T-cell (primary cell): ENCODE measurements around the genes MYL4, KPNB1, SP2 and PNPO.

GRCh38 chr17:47208732-47210010 is at the start of gene MYL4:
TSS of gene MYL4 (plus strand) at chr17:47209348.
- PRO-cap, 7 experiments, result no peak in any of the 7 experiments

DNA sequence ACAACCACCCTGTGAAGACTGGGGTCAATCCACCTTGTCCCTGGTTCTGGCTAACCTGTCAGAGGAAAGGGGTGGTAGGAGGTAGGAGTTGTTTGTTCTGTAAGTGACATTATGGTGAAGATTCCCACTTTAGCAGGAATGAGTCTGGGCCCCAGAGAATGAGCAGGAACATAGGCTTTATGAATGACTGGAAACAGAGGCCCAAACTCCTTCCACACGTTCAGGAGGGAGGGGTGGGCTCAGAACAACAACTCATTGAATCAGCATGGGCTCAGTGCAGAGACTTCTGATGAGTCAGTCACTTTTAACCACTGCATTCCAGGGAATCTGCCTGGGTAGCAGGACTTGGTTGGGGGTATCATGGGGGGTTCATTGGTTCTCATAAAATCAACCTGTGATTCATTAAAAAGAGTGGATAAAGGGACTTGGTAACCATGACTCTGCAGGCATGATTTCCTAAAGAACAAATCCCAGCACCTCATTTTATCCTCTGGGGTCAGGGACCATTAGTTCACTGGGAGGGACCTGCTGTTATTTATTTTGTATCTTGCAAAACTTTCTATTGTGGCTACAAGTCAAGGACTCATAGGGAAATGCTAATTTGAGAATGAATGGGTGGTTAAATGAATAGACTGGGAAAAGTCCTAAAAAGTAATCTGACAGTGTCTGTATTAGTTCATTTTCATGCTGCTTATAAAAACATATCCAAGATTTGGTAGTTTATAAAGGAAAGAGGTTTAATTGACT is 13.7 kb downstream of the ITGB3 start:
- PRO-cap, 7 experiments, result no peak in any of the 7 experiments

DNA sequence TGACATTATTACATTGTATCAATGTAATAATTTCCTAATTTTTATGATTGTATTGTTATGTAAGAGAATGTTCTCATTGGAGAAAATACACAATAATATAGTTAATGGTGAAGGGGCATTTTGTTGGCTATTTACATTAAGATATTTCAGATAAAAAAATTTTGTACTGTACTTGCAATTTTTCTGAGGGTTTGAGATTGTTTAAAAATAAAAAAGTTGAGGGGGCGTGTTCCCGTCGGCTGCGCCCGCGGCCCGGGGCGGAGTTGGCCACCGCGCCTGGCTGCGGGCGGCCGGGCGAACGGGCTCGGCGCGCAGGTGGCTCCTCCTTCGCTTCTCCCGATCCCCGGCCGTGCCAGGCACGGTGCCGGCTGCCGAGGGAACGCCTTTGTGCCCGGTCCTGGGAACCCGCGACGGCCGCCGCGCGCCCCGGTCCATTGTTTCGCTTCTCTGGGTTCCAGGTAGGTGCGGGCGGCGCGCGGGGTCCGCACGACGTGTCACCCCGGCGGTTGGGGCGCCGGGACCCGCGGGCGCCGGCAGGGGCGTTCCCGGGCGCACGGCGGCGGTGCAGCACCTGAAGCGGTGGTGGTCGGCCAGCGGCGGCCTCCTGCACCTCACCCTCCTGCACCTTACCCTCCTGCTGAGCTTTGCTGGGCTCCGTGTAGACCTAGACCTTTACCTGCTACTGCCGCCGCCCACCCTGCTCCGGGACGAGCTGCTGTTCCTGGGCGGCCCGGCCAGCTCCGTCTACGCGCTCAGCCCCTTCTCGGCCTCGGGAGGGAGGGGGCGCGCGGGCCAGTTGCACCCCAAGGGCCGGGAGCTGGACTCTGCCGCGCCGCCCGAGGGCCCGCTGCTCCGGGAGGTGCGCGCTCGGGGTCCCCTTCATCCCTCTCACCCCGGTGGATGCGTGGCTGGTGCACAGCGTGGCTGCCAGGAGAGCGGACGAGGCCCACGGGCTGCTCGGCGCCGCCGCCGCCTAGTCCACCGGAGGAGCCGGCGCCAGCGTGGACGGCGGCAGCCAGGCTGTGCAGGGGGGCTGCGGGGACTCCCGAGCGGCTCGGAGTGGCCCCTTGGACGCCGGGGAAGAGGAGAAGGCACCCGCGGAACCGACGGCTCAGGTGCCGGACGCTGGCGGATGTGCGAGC is 99.8 kb downstream of the EFCAB13 start:
- PRO-cap, 7 experiments, result no peak in any of the 7 experiments

DNA sequence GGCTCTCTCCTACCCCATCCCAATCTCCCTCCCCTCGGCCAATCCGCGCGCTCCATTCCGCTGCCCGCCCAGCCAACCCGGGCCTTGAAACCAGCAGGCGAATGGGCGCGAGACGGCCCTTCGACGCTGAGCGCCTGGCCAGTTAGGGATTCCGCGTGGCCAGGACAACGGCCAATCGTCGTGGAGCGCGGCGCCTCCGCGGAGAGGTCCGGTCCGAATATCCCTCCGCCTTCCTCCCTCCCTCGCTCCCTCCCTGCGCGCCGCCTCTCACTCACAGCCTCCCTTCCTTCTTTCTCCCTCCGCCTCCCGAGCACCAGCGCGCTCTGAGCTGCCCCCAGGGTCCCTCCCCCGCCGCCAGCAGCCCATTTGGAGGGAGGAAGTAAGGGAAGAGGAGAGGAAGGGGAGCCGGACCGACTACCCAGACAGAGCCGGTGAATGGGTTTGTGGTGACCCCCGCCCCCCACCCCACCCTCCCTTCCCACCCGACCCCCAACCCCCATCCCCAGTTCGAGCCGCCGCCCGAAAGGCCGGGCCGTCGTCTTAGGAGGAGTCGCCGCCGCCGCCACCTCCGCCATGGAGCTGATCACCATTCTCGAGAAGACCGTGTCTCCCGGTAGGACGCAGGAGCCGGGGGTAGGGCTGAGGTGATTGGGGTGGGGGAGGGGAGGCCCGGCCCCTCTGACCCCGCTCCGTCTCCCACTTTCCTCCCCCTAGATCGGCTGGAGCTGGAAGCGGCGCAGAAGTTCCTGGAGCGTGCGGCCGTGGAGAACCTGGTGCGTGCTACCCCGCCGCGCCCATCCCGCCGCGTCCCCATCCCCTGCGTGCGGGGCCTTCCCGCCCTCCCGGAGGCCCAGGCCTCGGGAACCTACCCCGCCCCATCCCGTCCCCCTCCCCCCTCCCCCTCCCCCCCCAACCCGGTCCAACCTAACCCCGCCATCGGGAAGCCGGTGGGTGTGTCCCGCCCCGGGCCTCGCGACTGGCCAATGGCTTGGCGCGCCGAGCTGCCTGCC is at the start of gene KPNB1:
Gene KPNB1, plus strand, starts transcription at position 248 of the 1,010 bp plus-strand sequence.
- PRO-cap, 7 experiments, result peak in 7 of 7 experiments; most common plus-strand start position 366 of the sequence (in 6); most common minus-strand start position 823 of the sequence (in 2)

DNA sequence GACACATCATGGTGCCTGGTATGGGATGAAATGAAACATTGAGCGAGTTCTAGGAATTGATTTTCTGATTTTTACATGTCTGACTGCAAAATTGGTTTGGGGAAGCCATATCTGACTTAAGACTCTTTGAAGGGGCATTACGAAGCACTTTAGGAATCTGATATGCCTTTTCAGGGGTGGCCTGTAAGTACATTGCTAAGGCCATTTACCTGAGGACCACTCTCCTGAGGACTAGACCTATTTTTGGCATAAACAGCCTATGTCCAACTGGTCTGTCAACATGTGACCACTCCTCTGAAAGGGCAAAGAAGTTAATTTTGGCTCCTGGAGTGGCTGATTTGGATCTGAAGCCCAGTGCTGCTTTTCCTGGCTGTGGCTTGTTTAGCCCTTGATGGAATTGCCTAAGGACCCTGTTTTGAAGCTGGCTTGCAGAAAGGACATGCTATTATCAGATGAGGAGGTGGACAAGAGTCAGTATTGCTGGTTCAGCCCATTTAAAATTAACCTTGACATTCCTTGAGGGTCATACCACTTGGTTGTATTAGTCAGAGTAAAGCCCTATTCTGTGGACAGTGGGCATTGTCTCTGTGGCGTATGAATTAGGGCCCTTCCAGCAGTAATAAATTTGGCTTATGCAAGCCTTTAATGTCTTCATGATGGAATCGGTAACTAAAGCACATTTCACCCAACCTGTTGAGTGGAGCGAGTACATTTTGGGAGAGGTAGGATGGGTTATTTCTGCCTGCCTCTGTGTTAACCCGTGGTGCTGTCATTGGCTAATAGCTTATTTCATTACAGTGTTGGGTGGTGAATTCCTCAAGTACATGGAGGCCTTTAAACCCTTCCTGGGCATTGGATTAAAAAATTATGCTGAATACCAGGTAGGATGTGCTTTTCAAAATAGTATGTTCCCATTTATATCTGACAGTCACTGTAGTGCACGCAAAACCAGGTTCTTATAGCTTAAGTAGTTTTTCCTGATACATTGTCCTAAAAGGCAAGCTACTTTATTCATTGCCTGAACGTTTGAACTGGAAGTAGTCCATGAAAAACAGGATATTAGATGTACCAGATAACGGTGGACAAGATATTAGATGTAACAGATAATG is 18.0 kb upstream of the TBKBP1 start:
- PRO-cap, 7 experiments, result no peak in any of the 7 experiments

DNA sequence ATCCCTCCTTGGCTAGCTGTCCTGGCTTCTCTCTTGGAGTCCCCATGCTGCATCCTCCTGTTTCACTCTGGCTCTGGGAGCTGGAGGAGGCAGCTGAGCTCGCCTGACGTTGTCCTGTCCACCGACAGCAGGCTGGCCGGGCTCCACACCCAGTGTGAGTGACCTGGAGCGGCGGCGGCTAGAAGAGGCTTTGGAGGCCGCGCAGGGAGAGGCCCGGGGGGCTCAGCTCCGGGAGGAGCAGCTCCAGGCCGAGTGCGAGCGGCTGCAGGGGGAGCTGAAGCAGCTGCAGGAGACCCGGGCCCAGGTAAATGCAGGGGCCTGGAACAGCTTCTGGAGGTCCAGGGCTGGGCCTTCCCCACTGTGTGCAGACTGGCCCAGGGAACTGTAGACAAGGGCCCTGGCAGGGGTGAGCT is 5.2 kb downstream of the TBKBP1 start:
- PRO-cap, 7 experiments, result no peak in any of the 7 experiments

DNA sequence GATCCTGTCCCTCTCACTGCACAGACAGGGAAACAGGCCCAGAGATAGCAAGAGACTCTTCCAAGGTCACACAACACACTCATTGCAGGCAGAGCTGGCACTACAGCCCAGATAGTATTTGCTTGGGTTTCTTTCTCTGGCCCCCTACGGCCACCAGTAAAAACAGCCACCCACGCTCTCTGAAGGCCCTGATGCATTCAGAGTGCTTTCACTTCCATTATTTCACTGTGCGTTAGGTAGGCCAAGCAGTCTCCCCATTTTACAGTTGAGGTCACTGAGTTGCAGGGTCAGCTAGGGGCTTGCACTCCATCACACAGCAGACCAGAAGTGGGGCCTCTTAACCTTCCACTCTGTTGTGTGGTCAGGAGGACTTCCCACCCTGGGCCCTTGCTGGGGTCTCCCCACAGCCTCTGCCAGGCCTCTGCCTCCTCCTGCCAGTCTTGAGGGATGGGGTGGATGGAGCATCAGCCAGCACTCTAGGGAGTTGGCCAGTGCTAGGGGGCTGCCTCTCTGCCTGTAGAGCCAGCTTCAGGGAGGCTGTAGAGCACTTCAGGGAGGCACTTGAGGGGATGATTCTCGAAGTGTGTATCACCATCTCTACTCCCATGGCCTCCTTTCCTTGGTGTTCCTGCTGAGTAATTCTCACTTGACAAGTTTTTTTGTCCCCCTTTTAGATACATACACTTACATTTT is 2.6 kb downstream of the TBX21 start:
- PRO-cap, 7 experiments, result no peak in any of the 7 experiments

DNA sequence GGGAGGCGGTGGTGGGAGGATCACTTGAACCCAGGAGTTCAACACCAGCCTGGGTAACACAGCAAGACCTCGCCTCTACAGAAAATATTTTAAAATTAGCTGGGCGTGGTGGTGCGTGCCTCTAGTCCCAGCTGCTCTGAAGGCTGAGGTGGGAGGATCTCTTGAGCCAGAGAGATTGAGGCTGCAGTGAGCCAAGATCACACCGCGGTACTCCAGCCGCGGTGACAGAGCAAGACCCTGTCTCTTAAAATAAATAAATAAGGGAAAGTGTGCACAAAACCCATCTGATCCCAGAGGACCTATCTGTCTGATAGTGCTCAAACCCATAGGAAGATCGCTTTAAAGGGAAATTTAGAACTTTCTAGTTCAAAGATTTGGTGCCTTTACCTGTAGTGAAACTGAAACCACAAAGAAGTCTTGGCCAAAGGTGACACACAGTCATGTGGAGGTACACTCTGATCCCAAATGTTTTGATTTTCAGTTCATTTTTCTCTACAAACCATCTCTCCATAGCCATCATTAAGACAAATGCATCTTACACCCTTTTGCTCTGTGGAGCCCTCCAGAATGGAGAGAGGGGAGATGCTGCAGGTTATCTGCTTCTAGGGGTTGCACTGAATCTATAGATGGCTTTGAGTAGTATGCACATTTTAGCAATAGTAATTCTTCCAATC is 782 bp upstream of the SCRN2 start:
- PRO-cap, 7 experiments, result no peak in any of the 7 experiments

DNA sequence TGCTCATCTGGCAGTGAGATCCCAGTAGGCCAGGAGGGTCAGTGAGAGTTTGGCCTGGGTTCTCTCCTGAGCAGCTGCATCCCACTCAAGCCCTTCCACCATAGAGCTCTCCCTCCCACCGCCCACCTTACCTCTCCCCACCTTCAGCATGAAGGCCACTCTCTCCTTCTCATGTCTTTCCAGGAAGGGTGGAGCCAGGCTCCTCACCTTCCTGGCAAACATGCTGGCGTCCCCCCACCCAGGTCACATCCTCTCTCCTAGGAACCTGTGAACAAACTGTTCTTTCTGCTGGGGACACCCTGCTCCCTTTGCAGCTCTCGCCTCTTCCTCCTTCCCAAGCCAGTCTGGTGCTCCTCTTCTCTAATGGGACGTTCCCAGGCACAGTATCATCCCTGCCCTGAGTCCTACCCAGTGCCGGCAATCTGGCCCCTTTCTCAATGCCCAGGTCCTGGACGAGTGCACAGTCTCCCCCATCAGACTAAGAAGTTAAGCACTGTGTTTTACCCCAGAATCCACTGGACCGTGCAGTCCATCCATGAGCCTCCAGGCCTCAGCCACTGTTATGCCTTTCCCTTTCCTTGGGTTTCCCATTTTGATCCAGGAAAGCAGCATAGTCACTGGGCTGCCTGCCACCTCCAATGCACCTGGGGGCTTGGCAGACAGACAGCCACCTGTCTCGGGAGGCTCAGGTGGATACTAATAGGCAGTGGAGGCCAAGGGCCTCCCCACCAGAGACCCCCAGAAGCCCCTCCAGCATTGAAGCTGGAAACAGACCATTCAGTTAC is 12.7 kb upstream of the SP2 start:
- PRO-cap, 7 experiments, result no peak in any of the 7 experiments

GRCh38 chr17:47895958-47896982 is at the start of gene SP2:
TSS of gene SP2 (plus strand) at chr17:47896236.
- PRO-cap, 7 experiments, result peak in 7 of 7 experiments; most common plus-strand start chr17:47896236 (in 7); most common minus-strand start chr17:47896474 (in 4)

GRCh38 chr17:47905013-47906177 is 9.4 kb downstream of the SP2 start:
- PRO-cap, 7 experiments, result no peak in any of the 7 experiments

DNA sequence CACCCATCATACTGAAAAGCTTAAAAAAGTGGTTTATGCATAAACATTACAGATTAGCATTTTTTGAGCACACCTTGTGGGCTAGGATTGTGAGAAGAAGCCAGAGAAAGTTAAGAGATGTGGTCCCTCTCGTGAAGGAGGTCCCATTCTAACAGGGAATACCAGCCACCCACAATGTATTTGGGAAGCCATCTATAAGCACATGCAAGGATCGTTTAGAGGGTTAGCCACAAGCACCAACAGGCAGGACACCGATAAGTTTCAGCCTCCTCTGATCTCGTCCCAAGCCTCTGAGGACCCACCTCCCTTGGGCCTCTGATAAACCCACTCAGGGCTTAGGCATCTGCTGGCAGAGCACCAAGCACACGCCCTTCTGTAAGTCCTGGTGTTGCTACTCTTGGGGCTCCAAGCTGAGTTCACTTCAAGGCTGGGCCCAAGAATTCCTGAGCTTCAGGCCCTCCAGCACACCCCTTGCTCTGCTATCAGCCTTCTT is 5.5 kb upstream of the PNPO start:
- PRO-cap, 7 experiments, result no peak in any of the 7 experiments

- PRO-cap, 7 experiments, result peak in 7 of 7 experiments; most common plus-strand start chr17:47941524 (in 4); most common minus-strand start chr17:47941354 (in 3)
Observed at GRCh38 chr17:47941179-47941881, at the start of gene PNPO. TSS of gene PNPO (plus strand) at chr17:47941571.

- PRO-cap, 7 experiments, result no peak in any of the 7 experiments
Observed at GRCh38 chr17:47955229-47956254, 2.1 kb downstream of the PRR15L start.

DNA sequence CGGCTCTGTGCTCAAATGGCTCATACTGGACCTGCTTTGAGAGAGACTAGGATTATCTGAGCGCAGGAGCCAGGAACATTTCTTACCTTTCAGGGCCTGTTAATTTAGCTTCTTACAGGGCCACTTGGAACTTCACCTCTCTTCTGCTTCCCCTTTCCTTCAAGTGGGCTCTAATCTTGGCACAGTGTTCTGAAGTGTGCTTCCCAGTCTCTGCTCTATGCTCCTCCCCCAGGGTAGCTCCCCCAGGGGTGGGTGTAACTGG is 4.7 kb downstream of the NFE2L1 start:
- PRO-cap, 7 experiments, result no peak in any of the 7 experiments

DNA sequence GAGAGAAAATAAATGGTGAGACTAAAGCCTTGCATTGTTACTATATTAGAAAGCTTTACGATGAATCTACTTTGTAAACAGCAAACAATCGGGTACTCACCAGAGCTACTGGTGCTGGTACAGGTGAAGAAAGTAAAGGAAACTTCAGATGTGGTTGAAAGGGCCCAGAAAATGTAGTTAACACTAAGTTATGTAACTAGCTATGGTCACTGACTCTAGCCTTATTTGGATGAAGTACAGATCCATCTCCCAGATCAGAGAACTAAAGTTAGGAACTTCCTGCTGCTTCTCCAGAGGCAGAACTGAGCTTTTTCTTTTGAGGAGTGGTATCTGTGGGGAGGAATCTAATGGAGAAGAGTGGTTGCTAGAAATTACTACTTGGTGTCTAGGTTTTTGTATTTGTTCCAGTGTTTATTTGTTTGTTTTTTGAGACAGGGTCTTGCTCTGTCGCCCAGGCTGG is 987 bp downstream of the SNX11 start:
- PRO-cap, 7 experiments, result no peak in any of the 7 experiments

DNA sequence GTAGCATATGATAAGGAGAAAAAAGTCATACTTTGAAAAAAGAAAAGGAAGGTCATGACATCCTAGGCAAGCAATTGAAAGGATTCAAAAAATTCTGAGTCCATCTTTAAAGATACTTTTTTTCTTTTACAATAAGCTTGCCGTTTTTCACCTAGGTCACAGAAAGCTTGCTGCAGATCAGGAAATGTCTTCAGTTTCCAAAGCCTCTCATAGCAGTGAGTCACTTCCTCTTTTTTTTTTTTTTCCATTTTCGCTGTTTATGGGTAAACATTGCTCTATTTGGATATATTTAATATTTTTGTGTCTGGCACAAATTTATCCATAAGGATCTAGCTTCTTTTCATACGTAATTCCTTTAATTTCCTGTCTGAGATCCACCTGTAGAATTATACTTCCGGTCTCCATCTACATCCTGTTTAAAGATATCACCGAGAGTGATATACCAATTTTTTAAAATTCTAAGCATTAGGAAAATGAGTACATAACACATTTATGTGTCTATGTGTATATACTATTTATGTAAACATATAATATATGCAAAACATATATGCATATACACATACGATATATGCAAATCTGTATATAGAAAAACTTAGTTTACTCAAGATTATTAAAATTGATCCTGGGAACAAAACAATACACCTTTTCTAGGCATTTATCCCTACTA is 134.5 kb downstream of the SKAP1 start:
- PRO-cap, 7 experiments, result peak in 1 of 7 experiments; most common minus-strand start position 181 of the sequence (in 1)

- PRO-cap, 7 experiments, result peak in 7 of 7 experiments; most common plus-strand start chr17:48441580 (in 5); most common minus-strand start chr17:48441396 (in 5)
Observed at GRCh38 chr17:48441204-48441890, 11.3 kb upstream of the SKAP1 start.

DNA sequence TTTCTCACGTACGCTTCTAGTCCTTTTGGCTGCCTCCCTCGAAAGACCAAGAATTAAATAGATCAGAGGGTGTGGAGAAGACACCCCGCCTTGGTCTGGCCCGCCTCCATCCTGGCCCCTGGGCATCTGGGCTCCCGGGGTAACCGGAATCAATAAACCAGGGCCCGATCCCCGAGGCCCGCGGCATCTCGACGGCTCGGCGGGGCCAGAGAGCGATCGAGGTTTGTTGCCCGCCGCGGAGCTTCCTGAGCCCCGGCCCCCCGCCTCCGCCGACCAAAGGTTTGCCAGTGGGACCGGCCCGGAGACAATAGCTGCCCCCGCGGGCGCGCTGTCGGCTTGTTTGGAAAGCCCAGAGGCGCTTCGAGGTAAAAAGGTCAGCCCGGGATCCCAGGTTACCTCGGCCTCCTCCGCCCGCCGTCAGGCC is 3.9 kb downstream of the HOXB1 start:
- PRO-cap, 7 experiments, result no peak in any of the 7 experiments

DNA sequence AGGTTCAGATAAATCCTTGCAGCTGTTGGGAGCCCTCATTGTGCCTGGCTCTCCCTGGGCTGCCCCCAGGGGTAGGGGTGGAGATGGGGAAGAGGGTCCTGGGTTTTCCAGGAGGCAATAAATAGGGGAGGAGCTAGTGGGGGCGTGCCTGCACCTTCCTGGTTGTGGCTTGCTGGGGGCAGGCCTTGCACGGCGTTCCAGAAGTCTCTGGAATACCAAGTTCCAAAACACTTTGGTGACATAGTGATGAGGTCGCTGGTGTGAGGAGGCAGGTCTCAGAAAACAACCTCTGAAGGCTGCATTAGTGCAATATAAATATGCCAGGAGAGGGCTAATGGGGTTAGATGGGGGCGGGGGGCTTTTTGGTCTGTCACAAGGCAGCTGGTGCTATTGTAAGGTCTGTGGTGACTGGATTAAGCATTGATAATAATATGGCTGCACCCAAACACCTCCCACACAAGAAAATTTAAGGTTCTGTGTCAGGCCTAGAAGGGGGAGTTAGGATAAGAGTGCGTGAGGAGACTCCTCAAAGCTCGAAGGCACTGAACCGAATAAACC is 2.1 kb downstream of the HOXB1 start:
- PRO-cap, 7 experiments, result no peak in any of the 7 experiments